Pulmonary lymph node (tissue), 1 donor: ENCODE results near the genes SCUBE3, FANCE and SRPK1.

GRCh38 chr6:35026682-35027305 lies 114.3 kb downstream of the TCP11 start:
- PRO-cap = no peak

DNA sequence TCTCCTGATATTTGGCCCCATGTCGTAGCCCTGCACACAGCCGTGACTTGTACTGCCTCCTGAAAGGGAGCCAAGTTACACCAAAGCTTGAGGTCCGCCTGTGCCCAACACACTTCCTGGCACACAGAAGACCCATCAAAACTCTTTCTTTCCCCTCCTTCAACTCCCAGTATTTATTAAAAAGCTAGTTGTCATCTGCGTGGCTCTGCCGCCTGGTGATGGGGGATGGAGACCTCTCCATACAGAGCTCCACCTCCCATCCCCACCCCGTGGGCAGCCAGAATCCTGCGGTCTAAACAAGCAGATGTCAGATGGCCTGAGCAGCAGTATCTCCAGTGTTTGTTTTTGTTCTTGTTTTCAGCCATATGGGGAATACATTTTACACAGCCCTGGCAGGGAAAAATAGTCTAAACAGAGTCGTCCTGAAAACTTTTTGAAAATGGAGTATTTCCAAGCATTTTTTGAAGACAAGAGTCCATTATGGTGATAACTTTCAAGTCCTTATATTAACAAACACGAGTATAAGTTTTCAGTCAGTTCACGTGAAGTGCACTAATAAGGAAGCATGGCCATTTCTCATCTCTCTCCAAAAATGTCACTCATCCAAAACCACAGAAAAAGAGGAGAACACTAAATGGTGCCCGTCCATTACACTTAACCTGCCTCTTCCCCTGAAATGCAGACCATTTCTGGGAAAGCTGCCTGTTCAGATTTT lies 91.2 kb downstream of the TCP11 start:
- PRO-cap = bidirectional peak, plus-strand start at position 303 of the sequence, minus-strand start at position 220 of the sequence

GRCh38 chr6:35057874-35058570 lies 83.1 kb downstream of the TCP11 start:
- PRO-cap = no peak

GRCh38 chr6:35213464-35214704 lies at the start of gene SCUBE3:
Gene SCUBE3 (plus strand): TSS chr6:35213956.
- PRO-cap = no peak

GRCh38 chr6:35299491-35300110 lies 2.0 kb downstream of the DEF6 start:
- PRO-cap = bidirectional peak, plus-strand start at chr6:35299939, minus-strand start at chr6:35299835

GRCh38 chr6:35300791-35301312 lies 3.2 kb downstream of the DEF6 start:
- PRO-cap = bidirectional peak, plus-strand start at chr6:35300985, minus-strand start at chr6:35300929

DNA sequence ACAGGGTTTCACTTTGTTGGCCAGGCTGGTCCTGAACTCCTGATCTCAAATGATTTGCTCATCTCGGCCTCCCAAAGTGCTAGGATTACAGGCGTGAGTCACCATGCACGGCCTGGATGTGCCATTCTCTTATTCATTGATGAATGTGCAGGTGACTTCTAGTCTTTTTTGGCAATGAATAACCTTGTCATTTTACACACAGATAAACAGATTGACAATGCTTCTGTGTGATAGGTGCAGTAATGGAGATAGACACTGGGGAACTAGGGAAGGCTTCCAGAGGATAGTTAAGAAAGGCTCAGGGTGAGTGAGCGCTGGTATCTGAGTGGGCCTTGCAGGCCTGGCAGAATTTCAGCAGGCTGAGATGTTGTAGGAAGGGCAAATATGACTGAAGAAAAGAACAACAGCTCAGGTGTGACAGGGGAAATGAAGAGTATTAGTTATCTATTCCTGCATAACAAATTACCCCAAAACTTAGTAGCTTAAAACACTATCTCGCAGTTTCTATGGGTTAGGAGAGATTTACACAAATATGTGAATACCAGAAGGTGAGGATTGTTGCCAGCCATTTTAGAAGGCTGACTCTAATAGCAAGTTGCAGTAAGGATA lies 23.4 kb downstream of the PPARD start:
- PRO-cap = no peak

DNA sequence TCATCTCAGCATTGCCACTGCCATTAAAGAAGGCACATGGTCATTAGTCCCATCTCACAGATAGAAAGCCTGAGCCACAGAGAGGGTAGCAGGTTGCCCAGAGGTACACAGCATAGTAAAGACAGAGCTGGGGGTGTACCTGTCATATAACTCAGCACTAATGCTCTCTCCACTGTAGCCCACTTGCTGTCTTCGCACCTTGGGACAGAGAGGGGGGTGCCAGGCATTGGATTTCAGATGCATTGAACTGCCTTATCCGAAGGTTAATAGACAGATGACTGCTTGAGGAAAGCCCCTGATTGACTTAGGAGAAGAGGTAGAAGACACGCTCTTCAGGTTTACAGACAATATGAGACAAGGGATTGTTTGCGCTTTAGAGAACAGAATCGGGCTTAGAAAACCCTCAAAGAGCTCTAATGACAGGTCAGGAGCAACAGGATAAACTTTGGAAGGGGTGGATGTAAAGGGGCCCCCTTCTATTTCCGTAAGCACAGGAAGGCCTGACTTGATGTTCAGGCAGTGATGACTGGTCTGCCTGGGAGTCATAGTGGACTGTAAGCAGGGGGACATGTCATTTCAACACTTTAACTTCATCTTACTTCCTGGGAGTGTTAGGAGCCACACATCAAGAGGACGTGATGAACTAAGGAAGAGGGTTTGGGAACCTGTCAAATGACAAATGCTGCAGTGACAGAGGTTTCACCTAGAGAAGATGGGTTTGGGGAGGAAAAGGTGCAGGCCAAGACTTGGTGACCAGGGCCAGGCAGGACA lies 52.7 kb downstream of the PPARD start:
- PRO-cap = no peak

DNA sequence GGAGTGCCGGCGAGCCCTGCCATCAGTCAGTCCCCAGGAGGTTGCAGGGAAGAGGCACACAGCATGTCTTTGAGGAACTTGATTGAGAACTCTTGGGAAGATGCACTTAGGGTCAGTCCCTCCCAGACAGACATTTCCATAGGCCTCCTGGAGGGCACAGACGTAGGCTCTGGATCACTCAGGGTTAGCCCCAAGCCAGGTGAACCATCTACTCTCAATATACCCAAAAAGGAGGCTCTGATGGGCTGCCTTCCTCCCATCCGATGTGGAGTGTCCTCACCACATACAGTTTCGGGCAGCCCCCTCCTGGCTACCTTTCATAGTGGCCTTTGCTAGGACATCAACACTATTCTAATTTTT lies 16.5 kb upstream of the FANCE start:
- PRO-cap = no peak

GRCh38 chr6:35451711-35452449 lies at the start of gene FANCE:
Gene FANCE (plus strand): TSS chr6:35452338.
- PRO-cap = bidirectional peak, plus-strand start at chr6:35452350, minus-strand start at chr6:35452169

- PRO-cap = no peak
These were observed 5.8 kb downstream of the RPL10A start for GRCh38 chr6:35473604-35474799.

DNA sequence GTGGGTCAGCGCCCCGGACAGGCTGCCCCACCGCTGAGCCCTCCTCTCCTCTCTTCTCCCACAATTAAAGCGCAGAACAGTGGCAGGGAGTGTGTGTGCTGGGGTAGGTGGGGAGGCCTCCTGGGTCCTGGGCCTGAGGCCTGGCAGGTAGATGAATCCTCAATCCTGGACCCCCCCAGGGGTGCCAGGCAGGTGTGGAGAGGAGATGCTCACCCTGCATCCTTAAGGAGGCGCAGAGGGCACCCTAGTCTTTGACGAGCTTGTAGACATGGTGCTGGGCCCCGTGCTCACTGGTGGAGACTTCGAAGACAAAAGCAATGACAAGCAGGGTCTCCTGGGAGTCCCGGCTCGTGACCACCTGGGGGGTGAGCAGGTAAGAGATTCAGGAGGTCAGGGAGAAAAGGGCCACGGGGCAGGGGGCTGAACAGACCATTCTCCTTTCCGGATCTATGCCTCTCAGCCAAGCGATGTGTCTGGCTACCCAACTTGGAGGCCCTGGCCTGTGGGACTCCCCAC lies 6.7 kb downstream of the RPL10A start:
- PRO-cap = no peak

GRCh38 chr6:35484483-35485369 lies 12.2 kb downstream of the TEAD3 start:
- PRO-cap = no peak

DNA sequence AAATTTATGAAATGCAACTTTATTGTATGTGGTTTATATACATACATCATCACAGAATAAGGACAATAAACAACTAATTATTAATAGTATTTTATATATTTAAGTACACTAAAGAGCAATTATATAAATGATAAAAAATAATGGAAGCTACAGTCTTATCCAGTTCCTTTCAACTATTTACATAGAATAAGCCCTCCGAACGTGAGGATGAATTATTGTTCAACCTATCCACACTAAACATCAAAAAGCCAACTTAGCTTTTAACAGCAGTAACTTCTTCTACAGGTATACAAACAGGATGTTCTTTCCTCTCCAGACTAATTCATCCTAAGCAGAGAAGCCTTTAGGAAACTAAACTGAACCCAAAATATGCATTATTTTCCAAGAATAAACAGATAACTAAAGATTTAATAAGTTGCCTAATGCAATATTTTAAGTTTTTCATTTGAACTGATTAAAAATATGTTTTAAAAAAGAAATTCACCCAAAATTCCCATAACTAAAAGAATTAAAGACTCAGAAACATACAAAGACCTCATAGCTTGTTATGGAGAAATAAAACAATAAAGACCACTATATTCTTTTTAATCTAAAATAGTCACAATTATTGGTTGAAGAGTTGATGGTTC lies 2.2 kb downstream of the FKBP5 start:
- PRO-cap = no peak

DNA sequence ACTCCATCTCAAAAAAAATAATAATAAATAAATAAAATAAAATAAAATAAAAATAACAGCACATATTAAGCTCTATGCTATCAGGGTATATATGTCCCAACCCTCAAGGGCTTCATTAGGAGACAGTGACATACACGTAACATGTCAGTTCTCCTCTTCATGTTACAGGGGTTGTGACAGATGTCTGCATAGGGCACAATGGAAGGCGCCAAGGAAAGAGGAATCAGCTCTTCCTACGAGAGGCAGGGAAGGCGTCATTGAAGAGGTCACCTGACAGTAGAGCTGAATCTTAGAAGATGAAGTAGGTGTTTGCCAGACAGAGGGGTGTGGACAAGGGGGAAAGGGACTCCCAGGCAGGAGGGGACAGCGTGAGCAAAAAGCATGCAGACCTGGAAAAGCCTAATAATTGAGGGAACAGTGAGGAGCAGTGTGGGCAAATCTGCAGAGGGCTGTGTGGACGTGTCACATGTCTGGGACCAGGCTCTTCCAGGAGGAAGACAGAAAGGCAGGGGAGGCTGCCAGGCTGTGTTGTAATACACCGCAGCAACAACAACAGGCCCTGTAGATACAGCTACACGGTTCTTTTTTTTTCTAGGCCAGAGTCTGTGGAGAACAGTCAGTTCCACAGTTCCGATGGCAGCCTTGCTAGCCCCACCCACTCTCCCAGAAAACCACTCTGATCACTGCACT lies 2.4 kb upstream of the FKBP5 start:
- PRO-cap = no peak

DNA sequence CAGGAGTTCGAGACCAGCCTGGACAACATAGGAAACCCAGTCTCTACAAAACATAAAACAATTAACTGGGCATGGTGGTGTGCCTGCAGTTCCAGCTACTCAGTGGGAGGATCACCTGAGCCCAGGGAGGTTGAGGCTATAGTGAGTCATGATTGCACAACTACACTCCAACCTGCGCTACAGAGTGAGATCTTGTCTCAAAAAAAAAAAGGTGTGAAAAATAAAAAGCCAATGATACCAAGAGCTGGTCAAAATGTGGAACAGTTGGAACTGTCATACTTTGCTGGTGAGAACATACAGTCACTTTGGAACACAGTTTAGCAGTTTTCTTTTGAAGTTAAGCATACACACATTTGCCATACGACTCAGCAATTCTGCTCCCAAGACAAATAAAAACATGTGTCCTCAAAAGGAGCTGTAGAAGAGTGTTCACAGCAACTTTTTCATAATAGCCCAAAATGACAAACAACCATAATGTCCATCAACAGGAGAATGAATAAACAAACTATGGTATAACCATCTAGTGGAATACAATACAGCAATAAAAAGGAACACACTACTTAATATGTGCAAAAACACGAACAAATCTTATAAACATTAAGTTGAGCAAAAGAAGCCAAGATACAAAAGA lies 21.7 kb upstream of the FKBP5 start:
- PRO-cap = no peak

GRCh38 chr6:35737487-35737950 lies 687 bp downstream of the ARMC12 start:
- PRO-cap = no peak

DNA sequence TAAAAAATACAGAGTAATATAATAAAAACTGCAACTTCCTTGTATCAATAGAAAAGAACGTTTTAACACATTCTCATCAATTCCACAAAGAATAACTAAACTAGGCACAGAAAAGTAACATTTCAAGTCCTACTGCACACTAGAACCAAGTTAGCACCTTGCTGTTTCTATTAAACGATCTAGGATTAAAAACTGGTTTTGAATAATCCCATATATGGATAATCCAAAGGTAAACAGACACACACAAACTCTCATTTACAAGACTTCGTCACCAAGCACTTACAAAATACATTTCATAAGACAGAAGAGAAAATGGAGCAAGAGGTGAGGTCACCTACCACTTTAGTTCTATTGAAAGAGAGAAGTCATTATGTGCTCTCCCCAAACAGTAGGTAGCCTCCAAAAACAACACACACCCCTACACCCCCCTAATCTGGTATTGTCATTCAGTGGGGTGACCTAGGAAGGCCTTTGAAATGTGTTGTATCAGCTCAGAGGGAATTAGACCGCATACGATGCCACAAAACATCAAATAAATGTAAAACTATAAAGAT lies 1.9 kb downstream of the SRPK1 start:
- PRO-cap = no peak

GRCh38 chr6:35920499-35921501 lies at the start of gene SRPK1:
Gene SRPK1 (minus strand): TSS chr6:35921098.
- PRO-cap = bidirectional peak, plus-strand start at chr6:35921215, minus-strand start at chr6:35921098

DNA sequence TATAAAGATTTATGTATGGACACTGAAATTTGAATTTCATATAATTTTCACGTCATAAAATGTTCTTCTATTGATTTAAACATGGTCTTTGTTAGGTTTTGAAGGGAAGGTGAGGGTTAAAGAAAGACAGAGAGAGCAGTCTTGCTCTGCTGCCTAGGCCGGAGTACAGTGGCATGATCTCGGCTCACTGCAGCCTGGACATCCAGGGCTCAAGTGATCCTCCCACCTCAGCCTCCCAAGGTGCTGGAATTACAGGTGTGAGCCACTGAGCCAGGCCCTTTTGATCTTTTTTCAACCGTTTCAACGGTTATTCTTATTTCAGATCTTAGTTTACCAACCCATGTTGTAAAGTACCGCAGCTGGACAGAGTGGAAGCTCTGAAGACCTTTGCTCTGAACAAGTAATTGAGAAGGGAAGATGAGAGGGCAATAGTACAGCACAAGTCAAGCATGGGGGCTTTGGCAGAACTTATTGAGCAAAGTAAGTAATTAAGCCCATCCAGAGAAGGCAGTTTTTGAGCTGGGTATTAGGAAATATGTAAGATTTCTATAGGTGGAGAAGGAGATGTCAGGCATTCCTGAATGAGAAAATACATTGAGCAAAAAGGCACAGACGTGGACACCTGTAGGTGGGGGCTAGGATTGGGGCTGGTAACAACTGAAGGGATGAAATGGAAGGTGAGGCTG lies 1.3 kb upstream of the SRPK1 start:
- PRO-cap = no peak